ENCODE measurements around the gene PTGER4.

- RRBS: no CpG with 5 or more reads among the region's 12 CpGs
These were observed 18.6 kb upstream of the C9 start for GRCh38 chr5:39382898-39383359.

GRCh38 chr5:39398930-39399956, 25.5 kb downstream of the DAB2 start:
- RRBS: no CpG with 5 or more reads among the region's 1 CpG

- RRBS: no CpG with 5 or more reads among the region's 2 CpGs
These were observed 2.6 kb upstream of the DAB2 start for GRCh38 chr5:39427367-39427880.

DNA sequence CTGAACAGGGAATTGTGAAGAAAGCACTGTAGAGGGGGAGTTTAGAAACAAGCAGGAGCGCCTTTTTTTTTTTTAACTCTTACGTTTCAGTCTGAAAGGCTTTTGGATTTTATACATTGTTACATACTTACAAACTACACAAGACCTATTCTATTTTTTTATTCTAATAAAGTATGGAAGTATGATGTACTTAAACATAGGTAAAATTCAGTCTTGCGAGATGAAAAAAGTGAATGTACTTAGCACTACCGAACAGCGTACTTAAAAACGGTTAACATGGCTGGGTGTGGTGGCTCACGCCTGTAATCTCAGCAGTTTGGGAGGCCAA, 332.7 kb upstream of the DAB2 start:
- RRBS: no CpG with 5 or more reads among the region's 7 CpGs

DNA sequence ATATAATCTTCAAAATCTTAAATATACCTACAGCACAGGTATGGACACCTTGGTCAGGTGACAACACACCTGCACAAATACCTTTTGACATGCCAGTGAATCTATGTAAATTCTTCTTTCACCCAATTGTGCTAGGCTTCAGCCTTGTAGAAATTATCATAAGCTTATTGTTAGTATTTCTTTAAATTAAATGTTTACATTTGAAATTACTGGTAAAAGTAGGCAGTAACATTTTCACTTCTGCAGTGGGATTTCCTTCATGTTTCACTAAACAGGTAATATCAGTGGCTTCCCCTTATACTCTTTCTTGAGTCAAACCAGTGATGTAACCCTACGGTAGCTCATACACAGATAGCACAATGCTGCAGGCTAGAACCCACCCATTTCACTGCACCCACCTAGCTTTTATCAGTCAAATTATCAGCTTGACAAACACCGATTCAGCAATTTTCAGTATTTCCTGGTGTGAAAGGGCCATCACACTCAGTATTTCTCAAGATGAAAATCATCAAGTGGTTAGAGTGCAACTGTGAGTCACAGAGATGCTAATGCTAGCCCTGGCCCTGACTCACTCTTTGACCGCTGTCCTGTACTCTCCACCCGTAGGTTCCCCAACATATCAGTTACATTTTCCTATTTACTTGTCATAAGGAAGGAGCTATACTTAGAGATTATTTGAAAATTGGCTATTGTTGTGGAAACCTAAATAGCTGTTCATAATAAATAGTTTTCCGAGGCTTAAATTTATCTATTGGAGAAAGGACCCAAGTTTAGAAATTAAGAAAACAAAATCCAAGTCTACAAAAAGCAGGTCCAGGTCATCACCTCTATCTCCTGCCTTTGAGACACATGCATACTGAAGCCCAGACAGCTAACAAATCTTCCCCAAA, 242.2 kb upstream of the PTGER4 start:
- RRBS: no CpG with 5 or more reads among the region's 5 CpGs

DNA sequence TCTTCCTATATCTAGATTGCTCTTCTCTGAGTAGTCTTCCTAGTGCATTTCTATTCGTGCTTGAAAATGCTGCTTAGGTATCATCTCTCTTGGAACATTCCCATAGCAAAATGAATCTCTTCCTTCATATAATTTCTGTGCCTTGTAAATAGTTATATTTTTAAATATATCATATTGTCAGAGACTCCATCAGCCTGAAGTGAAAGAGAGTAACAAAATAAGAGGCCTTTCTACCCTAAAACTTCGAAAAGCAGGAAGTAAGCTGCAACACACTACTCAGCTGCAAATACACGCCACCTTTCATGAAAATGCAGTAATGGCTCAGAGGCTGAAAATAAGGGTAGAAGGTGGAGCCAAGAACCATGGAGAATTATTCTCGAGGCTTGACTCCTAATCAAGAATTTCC, 30.3 kb upstream of the PTGER4 start:
- RRBS: no CpG with 5 or more reads among the region's 4 CpGs

DNA sequence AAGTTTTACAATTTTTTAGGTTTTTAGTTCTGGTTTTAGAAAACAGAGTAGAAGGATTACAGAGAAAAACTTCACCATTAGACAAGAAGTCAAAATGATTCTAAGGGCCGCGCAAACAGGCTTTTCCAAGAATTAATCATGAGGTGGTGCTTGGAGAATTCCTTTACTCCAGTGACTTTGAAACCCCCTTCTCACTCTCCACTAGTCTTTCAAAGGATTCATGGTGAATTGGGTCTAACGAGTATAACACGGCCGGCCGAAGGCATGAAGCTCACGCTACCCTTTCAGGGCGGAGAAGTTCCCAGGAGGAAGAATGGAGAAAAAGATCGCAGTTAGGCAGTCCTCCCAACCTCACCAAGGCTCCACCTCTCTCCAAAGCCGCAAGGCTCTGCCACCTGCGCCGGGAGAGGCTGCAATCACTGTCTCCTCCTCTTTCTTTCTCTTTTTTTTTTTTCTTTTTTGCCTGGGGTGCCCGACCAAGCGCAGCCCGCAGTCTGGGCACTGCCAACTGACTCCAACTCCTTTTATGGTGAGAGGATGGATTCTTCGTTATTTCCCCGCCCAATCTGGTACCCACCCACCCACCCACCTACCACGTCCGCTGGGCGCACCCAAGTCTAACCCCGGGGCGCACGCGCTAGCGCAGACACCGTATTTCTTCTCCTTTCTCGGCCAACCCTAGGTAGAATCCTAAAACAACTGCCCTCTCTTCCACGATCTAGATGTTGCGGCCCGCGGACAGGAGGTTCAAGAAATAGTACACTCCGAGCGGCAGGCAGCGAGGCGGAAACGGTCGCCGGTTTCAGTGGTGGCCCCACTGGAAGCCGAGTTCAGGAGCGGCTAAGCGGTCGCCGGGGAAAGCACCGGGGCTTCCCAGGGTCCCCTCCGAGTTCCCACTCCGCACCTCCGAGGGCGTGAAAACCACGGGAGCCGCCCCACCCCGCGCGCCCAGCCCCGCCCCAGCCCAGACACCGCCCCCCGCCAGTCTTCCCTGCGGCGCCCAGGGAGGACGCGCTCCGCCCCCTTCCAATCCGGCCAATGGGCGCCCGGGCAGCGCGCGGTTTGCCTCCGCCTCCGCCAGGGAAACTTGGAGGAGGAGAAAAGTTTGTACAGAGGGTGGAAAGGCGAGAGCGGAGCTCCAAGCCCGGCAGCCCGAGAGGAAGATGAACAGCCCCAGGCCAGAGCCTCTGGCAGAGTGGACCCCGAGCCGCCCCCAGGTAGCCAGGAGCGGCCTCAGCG, at the start of gene PTGER4:
Gene PTGER4, plus strand, starts transcription at position 1,110 of the 1,239 bp plus-strand sequence.
- RRBS: 4% methylated on average over 15 of the region's 77 CpGs

DNA sequence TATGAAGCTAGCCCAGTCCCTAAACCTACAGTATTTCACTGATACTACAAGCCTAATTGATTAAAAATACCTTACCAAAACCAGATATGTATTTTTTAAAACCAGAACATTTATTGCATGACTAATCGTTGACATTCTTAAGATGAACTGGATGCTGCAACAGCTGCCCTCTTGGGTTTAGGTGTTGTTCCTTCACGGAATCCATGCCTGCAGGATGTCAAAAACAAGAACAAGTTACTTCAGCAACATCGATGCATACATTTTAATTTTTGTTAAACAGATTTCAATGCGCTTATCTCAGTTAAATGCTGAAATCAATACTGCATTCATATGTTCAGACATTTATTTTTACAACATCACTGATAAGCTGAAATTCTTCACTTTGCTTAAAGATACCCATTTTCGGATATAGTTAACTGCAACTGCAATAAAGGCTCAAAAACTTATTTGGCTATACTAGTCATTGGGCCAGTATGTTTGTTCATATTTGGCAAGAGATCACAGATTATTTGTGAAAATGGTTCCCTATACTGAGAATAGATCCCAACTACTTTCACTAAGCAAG, 2.6 kb downstream of the RPL37 start:
- RRBS: no CpG with 5 or more reads among the region's 5 CpGs

DNA sequence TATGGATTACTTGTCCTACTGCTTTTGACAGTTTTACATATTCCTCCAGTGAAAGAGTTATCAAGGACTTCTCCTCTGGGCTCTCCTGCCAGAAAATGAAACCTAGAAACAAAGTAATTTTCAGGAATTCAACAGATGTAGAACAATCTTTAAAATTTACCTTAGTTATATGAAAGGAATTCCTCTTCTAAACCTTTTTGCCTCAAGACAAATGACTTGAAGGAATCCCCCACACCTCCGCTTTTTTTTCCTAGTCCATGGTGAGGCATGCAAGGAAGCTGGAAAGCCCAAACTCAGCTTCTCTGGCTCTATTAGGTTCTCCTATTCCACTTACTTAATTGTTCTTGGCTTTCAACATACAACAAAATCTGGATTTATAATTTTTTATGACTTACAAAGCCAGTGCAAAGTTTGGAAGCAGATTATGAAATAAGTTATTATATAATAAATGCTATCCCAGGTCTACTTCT, 27.2 kb downstream of the C6 start:
- RRBS: no CpG with 5 or more reads among the region's 1 CpG

GRCh38 chr5:41835639-41836066, 34.6 kb downstream of the OXCT1 start:
- RRBS: no CpG with 5 or more reads among the region's 3 CpGs

DNA sequence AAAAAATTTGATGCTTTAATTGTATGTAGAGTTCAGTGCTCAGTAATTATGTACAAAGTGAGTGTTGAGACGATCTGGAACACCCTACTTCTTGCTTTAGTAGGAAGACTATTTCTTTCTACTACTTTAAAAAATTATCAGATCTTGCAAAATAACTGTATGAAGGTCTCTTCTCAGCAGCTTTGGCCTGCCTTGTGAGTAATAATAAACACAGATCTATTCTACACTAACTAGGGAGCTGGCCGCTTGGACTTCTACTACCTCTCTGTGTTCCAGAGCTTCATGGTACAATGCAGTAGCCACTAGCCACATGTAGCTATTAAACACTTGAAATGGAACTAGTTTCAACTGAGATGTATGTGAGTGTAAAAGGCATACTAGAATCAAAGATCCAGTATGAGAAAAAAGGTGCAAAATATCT, 131.1 kb downstream of the GHR start:
- RRBS: no CpG with 5 or more reads among the region's 2 CpGs

DNA sequence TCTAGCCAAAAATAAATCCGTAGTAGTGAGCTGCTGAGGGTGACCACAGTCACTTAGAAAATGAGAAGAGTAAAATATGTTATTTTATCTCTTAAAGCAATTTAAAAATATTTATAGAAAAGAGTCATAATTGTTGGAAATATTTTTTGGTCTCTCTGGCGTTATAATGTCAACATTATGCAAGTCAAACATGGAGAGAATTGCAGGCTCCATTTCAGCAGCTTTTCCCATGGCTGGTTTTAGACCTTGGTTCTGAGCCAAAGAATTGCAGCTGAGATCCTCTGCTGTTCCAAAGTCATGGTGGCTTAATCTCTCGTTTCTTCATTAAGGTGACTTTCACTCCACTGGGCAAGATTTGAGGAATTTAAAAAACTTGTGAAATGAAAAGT, 143.6 kb downstream of the GHR start:
- RRBS: no CpG with 5 or more reads among the region's 3 CpGs

GRCh38 chr5:42581249-42581775, 158.1 kb downstream of the GHR start:
- RRBS: no CpG with 5 or more reads among the region's 5 CpGs

GRCh38 chr5:42620581-42621559, 135.7 kb upstream of the CCDC152 start:
- RRBS: no CpG with 5 or more reads among the region's 6 CpGs

DNA sequence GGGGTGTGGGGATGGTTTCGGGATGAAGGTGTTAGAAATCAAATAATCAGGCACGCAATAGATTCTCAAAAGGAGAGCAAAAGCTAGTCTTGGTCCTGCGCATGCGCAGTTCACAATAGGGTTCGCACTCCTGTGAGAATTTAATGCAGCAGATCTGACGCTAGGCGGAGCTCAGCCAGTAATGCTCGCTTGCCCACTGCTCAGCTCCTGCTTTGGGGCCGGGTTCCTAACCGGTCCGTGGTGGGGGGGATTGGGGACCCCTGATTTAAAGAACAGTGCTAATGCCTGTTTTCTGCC, 97.2 kb upstream of the SELENOP start:
- RRBS: no CpG with 5 or more reads among the region's 11 CpGs

DNA sequence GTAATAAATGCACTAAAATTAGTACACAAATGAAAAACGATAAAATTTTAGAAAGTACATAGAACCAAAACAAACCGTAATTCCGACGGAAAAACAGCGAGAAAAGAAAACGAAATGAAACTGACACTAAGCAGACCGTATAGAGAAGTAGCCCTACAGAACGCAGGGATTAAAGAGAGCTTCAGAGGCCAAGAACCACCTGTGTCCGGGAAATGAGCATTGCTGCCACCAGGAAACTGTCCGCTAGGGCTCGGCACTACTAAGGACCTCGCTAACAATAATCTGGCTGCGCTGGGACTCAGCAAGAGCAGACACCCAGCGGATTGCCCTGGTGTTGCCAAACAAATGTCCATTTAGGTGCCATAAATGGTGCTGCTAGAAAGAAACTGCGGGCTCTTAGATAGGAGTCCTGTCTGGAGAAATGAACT, 90.9 kb downstream of the ANXA2R start:
- RRBS: no CpG with 5 or more reads among the region's 15 CpGs

- RRBS: 87% methylated on average over 5 of the region's 22 CpGs
These were observed 48.7 kb downstream of the ANXA2R start for GRCh38 chr5:42991416-42991790.

DNA sequence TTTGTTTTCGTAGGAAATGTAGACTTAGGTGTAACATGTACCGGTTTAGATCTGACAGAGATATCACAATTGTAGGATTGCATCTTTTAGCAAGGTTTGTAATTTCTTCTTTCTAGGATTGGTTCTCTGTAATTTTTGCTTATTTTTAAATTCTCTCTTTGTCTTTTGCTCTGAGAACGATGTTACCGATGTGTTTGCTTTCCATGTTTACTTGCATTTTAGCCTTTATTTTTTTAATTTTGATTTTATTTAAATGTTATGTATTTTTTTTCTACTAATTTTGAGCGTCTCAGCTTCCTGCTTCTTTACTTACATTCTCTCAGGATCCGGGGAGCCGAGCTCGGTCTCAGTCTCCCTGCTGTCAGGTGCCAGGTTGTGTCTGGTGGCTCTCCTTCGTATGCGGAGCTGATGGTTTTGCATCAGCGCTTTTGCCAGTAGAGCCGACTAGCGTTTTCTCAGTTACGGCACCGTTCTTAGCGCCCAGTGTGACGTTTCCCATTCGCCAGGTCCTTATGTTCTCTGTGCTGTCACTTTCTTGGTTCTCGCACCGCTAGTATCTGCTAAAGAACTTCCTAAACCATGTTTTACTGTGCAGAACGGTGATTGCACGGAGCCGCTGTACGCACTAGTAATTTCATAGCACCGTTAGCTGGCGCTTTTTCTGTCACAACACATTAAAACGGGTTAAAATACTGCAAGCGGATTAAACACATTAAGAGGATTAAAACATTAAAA, 20.7 kb downstream of the ANXA2R start:
- RRBS: no CpG with 5 or more reads among the region's 28 CpGs

GRCh38 chr5:43020403-43020799, 19.7 kb downstream of the ANXA2R start:
- RRBS: no CpG with 5 or more reads among the region's 11 CpGs